ENCODE measurements around the genes RFX5 and TCHHL1.

DNA sequence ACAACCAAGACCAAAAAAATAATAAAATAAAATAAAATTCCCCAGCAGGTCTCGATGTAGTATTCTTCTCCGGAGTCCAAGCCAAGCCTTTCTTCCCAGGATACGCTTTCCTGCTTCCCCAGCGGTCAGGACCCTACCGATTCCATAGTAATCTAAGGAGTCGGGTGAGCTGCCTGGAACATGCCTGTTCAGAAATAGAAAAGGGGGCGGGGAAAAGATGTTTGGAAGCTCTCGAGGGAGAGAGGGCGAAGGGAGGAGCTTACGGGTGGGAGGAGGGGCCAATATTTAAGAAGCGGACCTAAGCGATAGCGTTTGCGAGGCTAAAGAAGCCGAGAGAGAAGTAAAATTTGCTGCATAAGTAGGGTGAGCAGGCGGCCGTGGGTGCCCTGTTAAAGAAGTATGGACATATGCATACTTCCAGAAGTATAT lies 302 bp upstream of the PI4KB start:
- PRO-cap, 10 experiments, result peak in 9 of 10 experiments; most common plus-strand start position 262 of the sequence (in 6); most common minus-strand start position 154 of the sequence (in 7)

DNA sequence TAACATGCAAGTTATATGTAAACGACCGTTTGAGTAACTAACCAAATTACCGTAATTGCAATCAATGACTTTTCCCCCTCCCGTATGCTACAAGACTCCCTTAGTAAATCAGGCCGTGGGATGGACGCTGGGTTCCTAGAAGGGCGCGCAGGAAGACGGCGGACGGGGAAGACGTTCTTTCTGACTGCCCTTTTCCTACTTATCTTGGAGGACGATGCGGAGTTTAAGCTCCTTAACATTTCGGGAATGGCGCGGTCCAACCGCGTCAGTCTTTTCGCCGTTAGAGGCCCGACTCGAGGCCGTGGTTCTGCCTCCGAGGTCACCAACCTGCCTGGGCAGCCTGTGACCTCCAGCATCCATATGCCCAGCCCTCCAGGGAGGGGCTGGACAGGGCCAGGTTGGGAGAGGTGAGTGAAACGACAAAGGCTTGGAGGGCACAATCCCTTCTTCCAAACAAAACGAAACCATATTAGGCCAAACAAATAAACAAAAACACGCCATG lies 768 bp upstream of the PI4KB start:
- PRO-cap, 10 experiments, result no peak in any of the 10 experiments

DNA sequence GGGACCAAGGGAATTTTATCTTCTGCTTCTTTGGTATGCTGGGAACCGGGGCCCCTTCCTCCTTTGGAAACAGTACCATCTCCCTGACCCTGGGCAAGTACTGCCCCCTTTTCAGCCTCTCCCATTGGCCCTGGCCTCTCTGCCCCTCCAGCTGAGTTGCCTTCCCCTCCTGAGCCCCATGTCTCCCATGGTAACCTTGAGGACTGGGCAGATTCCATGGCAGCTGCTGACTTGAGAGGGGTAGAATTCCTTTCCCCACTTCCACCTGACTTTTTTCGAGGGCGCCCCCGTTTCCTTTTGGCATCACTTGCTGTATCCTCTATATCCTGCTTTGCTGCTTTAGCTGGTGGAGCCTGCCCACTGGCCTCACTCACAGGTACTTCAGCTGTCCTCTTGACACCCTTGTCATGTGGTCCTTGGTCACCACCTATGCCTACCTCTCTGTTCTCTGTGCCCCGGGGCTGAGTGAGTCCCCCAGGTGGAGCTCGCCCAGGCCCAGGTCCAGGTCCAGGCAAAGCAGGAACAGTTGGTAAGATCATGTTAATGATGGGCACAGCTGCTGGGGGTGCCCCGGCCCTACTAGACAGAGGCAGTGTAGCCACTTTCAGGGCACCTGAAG lies 4.6 kb downstream of the RFX5 start:
- PRO-cap, 10 experiments, result no peak in any of the 10 experiments

DNA sequence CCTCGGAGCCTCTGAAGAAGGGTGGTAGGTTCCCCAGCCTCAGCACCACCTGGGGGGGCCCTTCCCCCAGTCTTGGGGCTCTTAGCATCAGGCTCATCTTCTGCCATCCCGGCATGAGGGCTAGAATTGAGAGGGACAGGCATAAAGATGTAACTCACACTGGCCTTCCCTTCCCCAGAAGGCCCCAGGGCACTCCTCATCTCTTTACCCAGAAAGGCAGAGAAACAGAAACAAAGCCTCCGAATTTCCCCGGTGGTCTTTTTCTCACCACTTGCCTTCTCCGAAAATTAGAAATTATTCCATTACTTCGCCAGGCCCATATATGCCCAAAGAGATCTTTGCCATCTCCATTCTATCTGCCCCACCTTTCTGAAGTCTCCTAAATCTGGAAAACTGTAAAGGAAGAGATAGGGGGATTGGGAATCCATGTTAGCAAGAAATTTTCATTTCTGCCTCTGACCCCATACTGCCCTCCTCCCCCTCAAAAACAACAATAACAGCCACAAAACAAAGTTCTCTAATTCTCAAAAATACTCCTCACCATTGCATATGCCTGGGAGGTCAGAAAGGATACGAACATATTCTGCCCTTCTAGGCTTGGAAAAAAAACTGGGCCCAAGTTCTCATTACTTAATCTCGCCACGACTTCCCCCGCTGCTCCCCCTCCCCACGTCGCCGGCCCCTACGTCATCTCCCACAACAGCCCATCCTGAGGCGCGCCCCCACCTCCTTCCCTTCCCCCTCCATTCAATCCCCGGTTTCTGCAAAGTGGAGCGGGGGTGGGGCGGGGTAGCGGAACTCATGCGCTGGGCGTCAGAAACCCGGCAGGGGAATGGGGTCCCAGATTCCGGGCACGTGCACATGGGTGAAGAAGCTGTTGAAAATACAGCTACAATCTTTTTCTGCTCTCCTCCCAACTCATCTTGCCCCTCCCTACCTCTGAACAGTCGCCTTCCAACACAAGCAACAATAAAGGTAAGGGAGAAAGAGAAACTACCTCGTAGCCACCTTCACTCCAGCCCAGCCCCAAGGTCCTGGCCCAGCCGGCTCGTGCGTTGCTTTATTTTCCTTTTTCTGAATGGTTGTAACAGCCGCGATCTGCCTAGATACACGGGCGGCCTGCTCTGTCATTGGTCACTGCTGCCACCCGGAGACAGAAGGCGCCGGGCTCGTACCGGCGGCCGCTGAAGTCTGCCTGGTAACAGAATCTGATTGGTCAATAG lies at the start of gene RFX5:
TSS of gene RFX5 (minus strand) at position 1,039 of the 1,223 bp plus-strand sequence.
- PRO-cap, 10 experiments, result peak in 10 of 10 experiments; most common plus-strand start position 827 of the sequence (in 2); most common minus-strand start position 1,036 of the sequence (in 7)

DNA sequence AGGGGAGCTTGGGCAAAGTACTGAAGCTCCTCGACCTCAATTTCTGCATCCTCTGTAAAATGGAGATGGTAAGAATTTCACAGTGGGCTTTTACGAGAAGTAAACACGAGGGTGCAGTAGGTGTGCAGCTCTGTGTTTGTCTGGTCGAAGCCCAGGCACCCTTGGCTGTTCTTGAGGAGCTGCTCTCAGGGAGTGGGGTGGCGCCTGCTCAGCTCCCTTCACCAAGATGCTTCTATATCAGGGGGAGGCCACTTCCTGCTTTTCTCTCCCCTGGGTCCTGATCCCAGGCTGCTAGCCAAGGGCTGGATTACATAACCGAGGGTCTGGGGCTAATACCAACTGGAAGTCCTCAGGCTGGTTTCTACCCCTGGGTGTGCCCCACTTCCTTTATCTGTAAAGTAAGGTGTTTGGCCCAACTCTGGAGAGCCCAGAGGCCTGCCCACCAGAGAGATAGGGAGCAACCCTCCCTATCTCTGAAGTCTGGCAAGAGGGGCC lies 2.4 kb downstream of the SELENBP1 start:
- PRO-cap, 10 experiments, result no peak in any of the 10 experiments

- PRO-cap, 10 experiments, result no peak in any of the 10 experiments
Measured at GRCh38 chr1:151410148-151410809, 10.9 kb downstream of the PSMB4 start.

DNA sequence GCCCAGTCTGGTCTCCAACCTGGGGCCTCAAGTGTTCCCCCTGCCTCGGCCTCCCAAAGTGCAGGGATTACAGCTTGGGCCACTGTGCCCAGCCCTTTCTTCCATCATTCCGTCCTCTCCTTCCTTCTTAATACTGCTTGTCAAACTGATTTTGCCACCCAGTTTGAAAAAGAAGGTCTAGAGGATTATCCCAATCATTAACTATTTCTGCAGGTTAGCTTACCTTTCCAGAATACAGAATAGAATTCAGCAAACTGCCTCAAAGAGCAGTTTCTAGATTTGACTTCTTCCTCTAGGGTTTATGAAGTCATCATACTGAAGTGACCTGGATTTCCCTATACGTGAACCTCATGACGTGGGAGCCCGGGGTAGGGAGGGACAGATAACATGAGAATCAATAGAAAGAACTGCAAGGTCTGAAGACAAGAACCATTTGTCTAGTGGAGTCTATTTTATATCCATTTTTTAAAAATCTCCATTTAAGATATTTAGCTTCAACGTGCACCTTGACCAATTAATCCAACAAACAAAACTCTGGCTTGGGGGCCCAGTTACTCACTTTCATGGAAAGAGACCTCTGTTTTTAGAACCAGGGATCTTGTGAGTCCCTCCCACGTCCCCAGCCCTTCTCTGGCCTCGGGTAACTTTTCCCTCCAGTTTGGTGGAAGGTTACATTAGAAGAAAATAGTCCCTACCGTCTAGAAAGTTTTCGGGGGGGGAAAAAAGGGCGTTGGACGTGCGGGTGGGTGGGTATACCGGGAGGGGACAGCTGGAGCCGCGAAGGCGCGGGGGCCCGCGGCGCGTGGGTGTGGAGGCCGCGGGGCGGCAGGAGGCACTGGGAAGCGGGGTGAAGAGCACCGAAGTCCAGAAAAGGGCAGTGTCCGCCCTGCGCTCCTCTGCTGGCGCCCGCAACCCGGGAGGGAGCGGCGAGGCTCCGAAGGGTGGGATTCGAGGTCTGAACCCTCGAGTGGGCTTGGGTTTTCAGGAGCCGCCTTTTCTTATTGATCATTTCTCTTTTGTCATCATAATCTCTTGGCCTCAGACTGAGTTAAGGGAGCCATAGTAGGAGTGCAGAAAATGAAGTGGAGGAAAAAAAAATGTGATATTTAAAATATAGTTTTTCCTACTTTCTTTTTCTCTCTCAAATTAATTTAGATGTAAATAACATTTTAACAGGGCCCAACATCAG lies 13.8 kb upstream of the POGZ start:
- PRO-cap, 10 experiments, result peak in 8 of 10 experiments; most common plus-strand start position 780 of the sequence (in 3); most common minus-strand start position 621 of the sequence (in 3)

DNA sequence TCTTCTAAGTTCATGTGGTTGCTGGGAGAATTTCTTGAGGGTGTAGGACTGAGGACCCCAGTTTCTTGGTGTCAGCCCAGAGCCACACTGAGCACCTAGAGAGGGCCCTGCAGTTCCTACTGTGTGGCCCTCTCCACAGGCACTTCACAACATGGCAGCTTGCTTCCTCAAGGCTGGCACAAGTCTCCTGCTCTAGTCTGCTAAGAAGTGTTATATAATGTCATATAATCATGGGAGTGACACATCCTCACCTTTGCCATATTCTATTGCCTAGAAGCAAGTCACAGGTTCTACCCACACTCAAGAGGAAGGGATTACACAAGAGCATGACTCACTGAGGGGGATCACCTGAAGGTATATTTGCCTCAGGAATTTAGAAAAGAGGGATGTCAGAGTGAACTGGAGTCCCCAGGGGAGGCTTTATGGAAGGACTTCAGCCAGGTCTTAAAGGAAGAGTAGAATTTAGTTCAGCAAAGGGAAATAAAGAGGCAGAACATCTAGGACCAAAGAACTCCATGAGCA lies 5.4 kb upstream of the SNX27 start:
- PRO-cap, 10 experiments, result peak in 4 of 10 experiments; most common plus-strand start position 376 of the sequence (in 1); most common minus-strand start position 189 of the sequence (in 4)

GRCh38 chr1:151612664-151613228 lies 896 bp downstream of the SNX27 start:
- PRO-cap, 10 experiments, result peak in 8 of 10 experiments; most common plus-strand start chr1:151612839 (in 2); most common minus-strand start chr1:151612853 (in 6)

DNA sequence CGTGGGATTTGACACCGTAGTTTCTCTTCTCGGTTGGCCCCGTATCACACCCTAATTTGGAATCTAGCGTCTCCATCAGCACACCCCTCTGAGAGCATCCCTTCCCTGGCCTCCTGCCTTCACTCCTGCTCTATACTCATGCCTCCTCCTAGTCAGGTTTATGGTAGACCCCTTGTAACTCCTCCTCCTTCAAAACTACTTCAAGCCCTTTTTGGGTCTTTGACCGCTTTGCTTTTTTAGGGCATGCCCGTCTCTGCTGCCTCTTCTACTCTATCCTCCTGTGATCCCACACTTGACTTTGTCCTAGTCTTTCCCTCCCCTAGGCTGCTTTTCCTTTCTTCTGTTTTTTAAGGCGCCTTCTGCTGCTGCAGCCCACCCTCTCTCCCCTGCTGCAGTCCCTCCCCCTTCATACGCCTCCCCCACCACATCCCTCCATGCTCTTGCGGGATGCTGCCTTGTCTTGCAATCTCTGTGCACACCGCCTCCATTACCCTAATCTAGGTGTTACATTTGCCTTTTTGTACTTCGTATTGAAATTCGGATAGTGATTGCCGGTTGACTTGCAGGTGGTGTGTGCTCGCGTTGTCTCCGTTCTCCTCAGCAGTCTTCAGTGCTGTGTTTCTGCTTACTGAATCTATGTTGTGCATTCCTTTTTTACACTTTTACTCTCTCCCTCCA lies 1.5 kb downstream of the SNX27 start:
- PRO-cap, 10 experiments, result no peak in any of the 10 experiments

DNA sequence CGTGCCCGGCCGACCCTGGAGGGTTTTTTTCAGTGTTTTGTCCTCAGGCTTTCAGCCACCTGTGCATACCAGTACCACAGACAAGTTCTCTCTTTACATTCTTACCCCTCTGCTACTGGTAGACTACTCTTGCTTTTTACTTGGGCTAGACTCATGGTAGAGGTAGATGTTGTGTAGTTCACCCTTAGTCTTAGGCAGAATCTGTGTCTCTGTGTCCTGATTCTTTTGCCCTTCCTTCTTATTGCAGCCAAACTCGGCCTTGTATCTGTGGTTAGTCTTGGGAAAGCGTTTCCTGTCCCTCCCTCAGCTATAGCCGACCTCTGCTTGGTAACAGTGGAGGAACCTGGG lies 42.2 kb downstream of the SNX27 start:
- PRO-cap, 10 experiments, result peak in 2 of 10 experiments; most common minus-strand start position 211 of the sequence (in 2)

DNA sequence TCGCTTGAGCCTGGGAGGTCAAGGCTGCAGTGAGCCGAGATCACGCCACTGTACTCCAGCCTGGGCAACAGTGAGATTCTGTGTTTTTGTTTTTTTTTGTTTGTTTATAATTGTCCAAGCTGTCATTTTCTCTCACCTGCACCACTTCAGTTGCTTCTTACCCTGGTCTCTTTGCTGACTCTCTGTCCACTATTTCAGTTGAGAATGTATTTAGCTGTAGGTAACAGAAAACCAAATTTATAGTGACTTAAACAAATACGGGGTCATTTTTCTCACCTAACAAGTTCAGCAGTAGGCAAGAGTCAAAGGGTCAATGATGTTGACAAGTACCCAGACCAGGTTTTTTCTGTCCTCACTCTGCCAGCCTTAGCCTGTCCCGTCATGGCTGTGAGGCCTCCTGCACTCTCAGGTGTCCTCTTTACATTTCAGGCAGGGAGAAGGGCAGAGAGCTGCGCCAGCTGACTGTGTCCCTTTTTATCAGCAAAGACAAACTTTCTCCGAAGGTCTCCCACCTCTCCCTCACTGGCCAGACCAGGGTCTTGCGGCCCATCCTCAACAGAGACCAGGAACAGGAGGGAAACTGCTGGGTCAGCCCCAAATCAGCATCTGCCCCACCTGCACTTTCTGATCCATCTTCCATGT lies 11.8 kb downstream of the RIIAD1 start:
- PRO-cap, 10 experiments, result peak in 2 of 10 experiments; most common plus-strand start position 423 of the sequence (in 2); most common minus-strand start position 184 of the sequence (in 2)

GRCh38 chr1:151762642-151763292 lies 529 bp downstream of the MRPL9 start:
- PRO-cap, 10 experiments, result peak in 8 of 10 experiments; most common plus-strand start chr1:151763144 (in 7); most common minus-strand start chr1:151763003 (in 5)

DNA sequence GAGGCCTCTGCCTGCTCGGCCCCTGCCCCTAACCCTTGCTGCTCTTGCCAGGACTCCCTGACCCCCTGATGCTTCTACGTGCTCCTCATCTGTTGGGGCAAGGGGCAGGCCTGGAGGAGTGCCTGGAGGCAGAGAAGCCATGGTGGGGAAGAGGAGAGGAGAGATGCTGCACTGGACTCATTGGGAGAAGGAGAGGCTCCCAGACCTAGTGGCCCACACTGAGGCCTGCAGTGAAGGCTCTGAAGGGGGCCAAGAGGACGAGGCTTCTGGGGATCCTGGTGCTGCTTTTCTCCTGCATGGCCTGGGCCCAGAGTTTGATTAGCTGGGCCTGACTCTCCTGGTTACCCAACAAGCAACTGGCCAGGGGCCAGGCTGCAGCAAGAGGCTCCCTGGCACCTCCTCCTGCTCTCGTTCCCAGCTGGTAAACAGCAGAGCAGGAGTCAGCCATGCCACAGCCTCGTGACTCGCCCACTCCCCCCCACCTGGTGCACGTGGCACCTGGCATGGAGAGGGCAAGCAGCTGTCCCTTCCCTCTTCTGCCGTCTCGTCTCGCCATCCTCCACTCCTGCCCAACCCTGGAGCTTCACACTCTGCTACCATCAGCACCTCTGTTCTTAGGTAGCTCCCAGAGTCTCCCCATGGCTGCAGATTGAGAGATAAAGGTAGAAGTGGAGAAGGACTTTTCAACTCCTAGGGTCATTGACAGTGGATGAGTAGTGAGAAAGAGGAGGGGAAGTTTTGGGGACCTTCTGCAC lies 931 bp upstream of the RORC start:
- PRO-cap, 10 experiments, result peak in 8 of 10 experiments; most common plus-strand start position 481 of the sequence (in 5); most common minus-strand start position 316 of the sequence (in 5)

- PRO-cap, 10 experiments, result no peak in any of the 10 experiments
Measured at GRCh38 chr1:151838008-151838982, 1.3 kb downstream of the C2CD4D start.

GRCh38 chr1:151904799-151905402 lies 4.4 kb downstream of the THEM4 start:
- PRO-cap, 10 experiments, result peak in 8 of 10 experiments; most common plus-strand start chr1:151905241 (in 8)

DNA sequence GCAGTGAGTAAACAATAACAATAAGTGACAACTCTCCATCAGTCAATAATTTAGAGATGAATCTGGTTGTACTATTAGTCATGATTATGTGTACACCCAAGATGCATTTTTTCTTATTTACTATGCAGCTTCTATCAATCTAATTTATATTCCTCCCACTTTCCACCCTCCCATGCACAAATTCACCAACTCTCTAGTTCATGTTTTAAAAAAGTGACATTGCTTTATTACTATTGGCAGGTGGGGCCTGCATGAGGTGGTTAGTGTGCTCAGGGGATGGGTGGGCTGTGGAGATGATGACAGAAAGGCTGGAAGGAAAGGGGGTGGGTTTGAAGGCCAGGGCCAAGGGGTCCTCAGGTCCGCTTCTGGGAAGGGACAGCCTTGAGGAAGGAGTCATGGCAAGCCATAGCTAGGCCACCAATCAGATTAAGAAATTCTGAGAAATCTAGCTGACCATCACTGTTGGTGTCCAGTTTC lies 4.5 kb downstream of the S100A11 start:
- PRO-cap, 10 experiments, result no peak in any of the 10 experiments

DNA sequence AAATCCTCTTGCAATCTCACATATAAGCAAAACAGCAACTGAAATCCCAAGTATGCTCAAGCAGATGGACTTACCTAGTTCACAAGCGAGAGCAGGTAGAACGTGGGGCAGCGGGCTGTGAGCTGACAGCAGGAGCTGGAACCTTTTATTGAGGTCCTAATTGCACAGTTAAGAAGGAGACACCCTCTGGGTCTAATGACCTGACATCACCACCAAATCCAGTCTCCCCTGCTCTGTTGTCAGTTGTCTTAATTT lies at the start of gene TCHHL1:
TSS of gene TCHHL1 (minus strand) at position 119 of the 255 bp plus-strand sequence.
- PRO-cap, 10 experiments, result no peak in any of the 10 experiments

DNA sequence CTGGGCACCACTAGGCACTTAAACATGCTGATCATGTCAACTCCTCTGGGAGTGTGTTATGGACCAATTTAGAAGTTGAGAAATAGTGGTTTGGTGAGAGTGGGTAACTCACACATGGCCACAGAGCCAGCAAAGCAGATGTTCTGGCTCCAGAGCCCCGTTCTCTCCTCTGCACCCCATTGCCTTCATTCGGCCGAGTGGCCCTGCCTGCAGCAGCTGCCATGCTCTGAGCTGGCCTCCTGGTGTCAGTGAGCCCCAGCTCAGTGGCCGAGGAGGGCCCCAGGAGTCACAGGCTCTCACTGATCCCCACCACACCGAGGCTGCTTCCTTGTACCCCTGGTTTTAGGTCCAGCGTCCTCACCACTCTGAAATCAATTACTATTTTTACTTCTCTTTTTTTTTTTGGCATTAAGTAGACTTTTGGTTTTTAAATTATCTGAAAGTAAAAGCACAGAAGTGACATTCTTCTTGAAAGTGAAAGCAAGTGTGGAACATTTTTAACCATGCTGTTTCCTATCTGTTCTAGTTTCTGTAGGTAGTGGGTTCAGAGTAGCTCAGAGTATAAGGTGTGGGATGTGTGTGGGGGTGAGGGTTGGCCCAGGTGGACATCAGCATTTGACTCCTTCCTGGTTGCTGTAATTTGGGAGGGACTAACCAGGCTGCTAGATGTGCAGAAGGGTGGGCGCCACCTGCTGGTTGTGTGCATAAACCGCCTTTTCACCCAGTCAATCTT lies 45.9 kb upstream of the CRNN start:
- PRO-cap, 10 experiments, result no peak in any of the 10 experiments

DNA sequence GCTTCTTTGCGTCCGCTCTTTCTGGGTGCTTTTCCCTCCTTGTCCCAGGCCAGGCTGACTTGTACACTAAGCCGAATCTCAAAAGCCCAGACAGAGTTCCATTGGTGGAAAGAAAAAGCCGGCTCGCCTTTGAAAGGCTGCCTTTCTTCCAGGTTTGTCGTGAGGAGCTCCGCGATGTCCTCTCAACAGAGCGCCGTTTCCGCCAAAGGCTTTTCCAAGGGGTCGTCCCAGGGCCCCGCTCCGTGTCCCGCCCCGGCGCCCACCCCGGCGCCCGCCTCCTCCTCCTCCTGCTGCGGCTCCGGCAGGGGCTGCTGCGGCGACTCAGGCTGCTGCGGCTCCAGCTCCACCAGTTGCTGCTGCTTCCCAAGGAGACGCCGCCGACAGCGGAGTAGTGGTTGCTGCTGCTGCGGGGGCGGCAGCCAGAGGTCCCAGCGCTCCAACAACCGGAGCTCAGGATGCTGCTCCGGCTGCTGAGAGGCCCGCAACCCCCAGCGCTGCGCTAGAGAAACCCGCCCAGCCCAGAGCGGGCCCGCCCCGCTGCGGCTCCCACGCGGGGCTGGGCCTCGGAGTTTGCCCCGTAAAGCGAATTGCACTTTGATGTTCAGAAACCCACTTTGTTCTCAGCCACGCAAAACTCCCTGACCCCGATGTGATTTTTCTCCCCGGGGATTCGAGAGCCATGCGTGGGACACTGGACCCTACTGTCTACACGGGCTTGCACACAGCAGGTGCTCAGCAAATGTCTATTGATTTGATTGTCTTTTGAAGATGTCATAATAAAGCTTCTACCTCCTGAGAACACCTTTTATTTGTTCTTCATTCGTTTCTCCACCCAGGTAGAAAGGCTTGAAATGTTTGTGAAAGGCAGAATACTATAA lies 1.2 kb downstream of the CRCT1 start:
- PRO-cap, 10 experiments, result no peak in any of the 10 experiments